Measurements from ENCODE around the genes SLITRK5 and RAP2A.

- RRBS = no CpG with 5 or more reads among the region's 6 CpGs
These were observed 105.0 kb downstream of the SPRY2 start for GRCh38 chr13:80235843-80236405.

DNA sequence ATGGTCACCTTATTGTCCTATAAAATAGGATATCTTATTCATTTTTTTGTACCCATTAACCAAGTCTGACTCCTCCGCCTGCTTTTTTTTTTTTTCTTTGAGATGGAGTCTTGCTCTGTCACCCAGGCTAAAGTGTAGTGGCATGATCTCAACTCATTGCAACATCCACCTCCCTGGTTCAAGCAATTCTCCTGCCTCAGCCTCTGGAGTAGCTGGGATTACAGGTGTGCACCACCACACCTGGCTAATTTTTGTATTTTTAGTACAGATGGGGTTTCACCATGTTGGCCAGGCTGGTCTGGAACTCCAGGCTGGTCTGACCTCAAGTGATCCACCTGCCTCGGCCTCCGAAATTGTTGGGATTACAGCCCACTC is 329.8 kb upstream of the SPRY2 start:
- RRBS = no CpG with 5 or more reads among the region's 3 CpGs

DNA sequence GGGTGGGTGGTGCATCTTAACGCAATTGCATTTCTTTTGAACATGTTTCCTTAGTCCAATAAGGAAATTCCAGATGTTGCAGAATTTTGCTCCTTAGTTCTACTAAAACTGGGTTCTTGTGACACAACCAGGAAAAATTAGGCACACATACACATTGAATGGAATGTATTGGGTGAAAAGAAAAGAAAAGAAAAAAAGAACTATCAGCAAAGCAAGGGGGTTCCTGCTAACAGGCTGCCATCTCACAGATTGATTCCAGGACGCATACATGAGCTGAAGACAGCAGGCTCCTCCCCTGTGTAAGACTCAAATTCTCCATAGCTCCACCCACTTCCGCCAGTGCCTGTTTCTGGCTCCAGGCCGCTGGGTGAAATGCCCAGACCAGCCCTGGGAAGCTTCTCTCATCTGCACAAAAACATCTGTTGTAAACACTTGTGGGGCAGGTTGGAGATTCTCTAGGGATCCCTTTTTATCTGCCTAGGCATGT is 1054.3 kb upstream of the SPRY2 start:
- RRBS = no CpG with 5 or more reads among the region's 4 CpGs

DNA sequence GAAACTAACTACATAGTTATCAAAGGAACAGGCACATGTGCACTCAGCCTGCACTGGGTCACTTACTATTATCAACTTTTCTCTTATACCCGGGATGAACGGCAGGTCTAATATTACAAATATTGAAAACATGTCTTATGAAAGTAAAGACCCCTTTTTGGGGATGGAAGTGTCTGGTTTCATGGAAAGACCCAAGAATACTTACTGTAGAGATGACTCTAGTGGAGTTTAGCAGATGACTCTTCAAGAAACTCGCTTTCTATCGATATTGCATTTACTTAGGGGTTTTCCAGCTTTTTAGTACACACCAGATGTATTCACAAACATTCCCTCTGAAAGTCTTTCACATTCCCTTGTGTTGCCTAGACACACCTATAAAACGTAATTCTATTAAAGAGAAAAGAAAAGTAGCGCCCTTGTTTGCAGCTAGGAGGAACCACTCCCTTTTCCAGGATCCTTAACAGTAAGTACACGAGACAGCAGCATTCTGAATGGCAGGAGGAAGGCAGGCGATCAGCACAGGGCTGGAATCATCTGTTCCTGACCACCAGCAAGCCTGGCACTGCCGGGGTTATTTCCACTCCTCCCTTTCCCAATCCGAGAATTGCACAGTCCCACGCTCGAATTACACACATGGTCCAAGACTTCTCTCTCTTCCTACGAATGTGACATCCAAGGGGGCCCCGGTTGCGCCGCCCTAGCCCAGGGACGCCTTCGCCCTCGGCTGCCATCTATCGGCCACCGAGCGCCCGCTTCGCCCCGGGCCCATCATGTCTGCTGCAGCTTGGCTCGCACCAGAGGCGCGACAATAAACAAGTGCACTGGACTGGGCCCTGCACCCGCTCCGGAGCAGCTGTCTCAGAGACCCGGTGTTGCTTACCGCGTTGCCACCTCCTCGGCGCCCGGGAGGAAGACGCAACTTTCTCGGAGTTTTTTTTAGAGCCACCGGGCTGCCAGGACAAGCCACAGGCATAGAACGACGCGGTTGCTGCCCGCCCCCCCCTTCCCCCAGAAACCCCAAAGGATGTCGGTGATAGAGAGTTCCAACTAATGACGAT is at the start of gene SLITRK5:
Gene SLITRK5, plus strand, starts transcription at position 741 of the 1,058 bp plus-strand sequence.
- RRBS = 1% methylated on average over 22 of the region's 45 CpGs

DNA sequence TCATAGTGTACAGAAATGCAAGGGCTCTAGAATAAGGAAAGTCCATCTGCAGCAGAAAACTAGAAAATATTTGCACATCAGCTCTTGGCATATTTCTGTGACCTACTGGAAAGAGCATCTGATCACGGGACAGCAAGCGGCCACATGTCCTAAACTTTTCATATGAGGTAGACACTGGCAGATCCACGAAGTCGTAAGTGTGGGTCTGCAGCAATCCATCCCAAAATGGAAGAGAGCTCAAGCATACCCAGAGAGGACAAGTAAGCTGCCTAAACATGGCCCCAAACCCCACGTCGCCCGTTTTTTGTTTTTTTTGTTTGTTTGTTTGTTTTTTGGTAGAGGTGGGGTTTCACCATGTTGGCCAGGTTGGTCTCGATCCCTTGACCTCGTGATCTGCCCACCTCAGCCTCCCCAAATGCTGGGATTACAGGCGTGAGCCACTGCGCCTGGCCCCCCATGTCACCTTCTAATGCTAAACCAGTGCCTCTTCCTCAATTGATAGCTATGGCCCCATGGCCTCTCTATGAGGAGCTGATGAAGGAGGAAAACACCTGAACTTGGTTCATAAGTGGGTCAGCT is 49.5 kb downstream of the SLITRK5 start:
- RRBS = no CpG with 5 or more reads among the region's 11 CpGs

DNA sequence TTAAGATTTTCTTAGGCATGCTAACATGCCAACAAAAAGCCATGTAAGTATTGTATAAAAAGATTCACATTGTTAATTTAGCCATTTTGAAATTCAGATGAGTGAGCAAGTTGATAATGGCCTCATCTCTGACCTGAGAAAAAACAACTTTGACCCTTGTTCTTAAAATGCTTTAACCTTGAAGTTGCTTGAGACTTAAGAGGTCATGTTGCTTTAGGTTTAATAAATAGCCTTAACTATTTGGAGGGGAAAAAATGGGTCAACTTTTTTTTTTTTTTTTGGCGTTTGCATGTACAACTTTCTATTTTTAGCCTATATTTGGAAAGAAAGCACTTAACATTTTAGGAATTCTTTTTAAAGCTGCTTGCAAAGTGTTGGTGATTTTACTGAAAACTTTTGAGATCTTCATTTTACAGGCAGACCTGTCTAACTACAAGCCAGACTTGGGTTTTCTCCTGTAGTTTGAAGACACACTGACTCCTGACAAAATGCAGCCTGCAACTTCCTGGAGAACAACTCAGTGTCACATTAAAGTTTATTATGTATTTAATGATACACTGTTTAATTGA is 44.8 kb upstream of the GPC5 start:
- RRBS = no CpG with 5 or more reads among the region's 1 CpG

DNA sequence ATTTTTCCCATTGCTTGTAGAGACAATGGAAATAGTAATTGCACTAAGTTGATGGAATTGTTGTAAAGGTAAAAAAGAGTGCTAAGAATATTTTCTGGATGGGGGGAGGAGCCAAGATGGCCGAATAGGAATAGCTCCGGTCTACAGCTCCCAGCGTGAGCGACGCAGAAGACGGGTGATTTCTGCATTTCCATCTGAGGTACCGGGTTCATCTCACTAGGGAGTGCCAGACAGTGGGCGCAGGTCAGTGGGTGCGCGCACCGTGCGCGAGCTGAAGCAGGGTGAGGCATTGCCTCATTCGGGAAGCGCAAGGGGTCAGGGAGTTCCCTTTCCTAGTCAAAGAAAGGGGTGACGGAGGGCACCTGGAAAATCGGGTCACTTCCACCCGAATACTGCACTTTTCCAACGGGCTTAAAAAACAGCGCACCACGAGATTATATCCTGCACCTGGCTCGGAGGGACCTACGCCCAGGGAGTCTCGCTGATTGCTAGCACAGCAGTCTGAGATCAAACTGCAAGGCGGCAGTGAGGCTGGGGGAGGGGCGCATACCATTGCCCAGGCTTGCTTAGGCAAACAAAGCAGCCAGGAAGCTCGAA is 474.1 kb upstream of the GPC6 start:
- RRBS = no CpG with 5 or more reads among the region's 27 CpGs

GRCh38 chr13:93225625-93226348 is 820 bp upstream of the GPC6 start:
- RRBS = no CpG with 5 or more reads among the region's 5 CpGs

- RRBS = 42% methylated on average over 17 of the region's 81 CpGs
These were observed 622 bp upstream of the SOX21 start for GRCh38 chr13:94712768-94713566.

DNA sequence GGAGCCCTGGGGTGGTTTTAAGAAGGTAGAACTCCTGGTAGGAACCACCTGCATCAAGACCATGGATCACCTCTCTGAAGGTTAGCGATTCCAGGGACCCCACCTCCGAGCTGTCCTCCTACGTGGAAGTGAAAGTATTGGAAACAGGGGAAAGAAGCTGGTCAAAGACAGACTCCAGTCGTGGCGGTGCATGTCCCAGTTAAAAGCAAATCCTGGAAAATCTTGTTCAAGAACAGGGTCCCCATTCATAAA is 1.1 kb downstream of the ABCC4 start:
- RRBS = no CpG with 5 or more reads among the region's 5 CpGs

- RRBS = no CpG with 5 or more reads among the region's 9 CpGs
These were observed 108.6 kb upstream of the MBNL2 start for GRCh38 chr13:97113297-97114222.

- RRBS = no CpG with 5 or more reads among the region's 3 CpGs
These were observed 105.4 kb upstream of the MBNL2 start for GRCh38 chr13:97116643-97117307.

- RRBS = no CpG with 5 or more reads among the region's 4 CpGs
These were observed 11.4 kb downstream of the MBNL2 start for GRCh38 chr13:97233344-97234053.

GRCh38 chr13:97348640-97349071 is 85.3 kb upstream of the RAP2A start:
- RRBS = no CpG with 5 or more reads among the region's 5 CpGs

DNA sequence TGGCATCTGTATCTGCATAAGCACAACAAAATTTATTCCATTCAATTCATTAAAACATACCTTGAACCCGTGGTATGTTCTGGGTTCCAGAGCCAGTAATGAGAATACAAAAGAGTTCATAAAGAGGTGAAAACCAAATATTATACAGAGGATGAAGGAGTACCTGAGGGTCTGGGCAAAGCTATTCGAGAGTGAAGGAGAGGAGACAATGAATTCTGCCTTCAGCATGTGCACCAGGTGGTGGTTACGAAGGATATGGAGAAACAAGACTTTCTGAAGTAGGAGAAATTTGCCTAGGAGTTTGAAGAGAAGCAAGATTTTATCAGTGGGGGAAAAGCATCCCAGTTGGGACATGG is 73.0 kb upstream of the RAP2A start:
- RRBS = no CpG with 5 or more reads among the region's 3 CpGs

- RRBS = no CpG with 5 or more reads among the region's 2 CpGs
These were observed 49.6 kb upstream of the RAP2A start for GRCh38 chr13:97384385-97384821.

DNA sequence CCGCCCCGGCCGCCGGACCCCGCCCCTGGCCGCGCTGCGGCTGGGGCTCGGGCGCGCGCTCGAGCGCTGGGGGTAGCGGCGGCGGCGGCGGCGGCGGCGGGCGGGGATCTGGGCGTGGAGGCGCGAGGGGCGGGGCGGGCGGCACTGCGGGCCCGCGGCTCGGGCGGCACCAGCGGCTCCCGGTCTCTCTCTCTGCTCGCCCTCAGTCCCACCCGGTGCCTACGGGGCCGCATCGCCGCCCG is at the start of gene RAP2A:
Gene RAP2A, plus strand, starts transcription at position 144 of the 242 bp plus-strand sequence.
- RRBS = no CpG with 5 or more reads among the region's 43 CpGs

DNA sequence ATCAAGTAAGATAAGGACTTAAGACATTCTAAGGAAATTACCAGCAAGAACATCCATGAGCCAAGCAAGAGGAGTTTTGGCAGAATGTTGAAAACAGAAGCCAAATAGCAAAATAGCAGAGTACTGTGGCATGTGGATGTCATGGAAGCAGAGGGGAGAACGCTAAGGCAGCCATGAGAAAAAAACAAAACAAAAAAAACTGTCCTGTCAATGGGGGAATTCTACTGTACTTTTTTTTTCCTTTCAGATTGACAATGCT is 104.4 kb downstream of the RAP2A start:
- RRBS = no CpG with 5 or more reads among the region's 1 CpG

Measured in T47D (cell line).